Omental fat pad (tissue), 4 donors: ENCODE data around the genes MMP10, DCUN1D5, CASP5, GUCY1A2 and FDX1.

- PRO-cap, result no peak
- RAMPAGE, long total RNA, 4 experiments, result no peak in any of the 4 experiments
Observed at GRCh38 chr11:102780409-102780947, at the start of gene MMP10. MMP10 (minus strand) TSS chr11:102780628.

GRCh38 chr11:102792583-102792860 lies 5.4 kb downstream of the MMP1 start:
- PRO-cap, result no peak
- RAMPAGE, long total RNA, 4 experiments, result no peak in any of the 4 experiments

DNA sequence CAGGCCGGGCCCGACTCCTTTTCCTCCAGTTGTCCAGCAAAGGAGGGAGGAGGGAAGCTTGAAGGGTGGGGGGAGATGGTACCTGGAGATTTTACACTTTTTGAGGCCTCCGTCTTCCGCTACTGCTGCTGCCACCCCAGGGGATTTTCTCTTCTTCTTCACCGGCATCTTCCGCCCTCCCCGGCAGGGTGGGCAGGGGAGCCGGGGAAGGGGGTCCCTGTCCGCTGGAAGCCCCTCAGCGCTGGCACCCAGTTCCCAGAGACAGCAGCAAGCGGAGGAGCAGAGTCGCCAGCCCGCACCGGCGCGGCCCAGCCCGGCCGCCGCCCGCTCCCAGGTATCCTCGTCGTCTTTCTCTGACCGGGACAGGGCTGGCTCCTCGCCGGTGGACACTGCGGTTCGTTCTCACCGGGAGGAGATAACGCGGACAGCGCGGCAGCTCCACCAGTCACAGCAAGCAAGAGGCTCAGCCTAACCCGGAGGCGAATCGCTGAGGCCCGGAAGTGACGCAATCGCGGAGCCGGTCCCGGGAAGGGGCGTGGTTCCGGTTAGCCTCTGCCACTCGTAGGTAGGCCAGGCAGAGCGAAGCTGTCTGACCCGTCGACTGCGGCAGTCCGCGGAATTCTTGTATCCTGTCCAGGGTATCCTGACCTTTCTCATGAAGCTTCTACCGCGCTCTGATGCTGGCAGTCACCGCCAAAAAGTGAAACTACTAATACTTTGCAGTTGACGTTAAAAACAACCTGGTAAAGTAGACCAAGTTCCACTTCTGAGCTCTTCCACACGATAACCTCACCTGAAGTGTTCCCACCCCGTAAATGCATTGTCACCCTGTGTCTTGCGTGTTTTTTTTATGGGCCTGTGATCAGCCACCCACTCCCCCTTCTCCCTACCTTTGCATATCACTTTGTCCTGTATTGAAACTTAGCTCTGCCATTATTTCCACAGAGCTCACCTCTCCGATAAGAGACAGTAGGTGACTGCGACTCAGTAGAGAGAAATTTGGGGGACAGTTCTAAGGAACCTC lies at the start of gene DCUN1D5:
Gene DCUN1D5 (minus strand): TSS at position 456 of the 1,024 bp plus-strand sequence.
- PRO-cap, result bidirectional peak, plus-strand start at position 555 of the sequence, minus-strand start at position 342 of the sequence
- RAMPAGE, long total RNA, 4 experiments, result start-site peak on the minus strand in 3 of 4 experiments, centred at positions 411 to 431 of the sequence, 146 to 1,151 reads per replicate

DNA sequence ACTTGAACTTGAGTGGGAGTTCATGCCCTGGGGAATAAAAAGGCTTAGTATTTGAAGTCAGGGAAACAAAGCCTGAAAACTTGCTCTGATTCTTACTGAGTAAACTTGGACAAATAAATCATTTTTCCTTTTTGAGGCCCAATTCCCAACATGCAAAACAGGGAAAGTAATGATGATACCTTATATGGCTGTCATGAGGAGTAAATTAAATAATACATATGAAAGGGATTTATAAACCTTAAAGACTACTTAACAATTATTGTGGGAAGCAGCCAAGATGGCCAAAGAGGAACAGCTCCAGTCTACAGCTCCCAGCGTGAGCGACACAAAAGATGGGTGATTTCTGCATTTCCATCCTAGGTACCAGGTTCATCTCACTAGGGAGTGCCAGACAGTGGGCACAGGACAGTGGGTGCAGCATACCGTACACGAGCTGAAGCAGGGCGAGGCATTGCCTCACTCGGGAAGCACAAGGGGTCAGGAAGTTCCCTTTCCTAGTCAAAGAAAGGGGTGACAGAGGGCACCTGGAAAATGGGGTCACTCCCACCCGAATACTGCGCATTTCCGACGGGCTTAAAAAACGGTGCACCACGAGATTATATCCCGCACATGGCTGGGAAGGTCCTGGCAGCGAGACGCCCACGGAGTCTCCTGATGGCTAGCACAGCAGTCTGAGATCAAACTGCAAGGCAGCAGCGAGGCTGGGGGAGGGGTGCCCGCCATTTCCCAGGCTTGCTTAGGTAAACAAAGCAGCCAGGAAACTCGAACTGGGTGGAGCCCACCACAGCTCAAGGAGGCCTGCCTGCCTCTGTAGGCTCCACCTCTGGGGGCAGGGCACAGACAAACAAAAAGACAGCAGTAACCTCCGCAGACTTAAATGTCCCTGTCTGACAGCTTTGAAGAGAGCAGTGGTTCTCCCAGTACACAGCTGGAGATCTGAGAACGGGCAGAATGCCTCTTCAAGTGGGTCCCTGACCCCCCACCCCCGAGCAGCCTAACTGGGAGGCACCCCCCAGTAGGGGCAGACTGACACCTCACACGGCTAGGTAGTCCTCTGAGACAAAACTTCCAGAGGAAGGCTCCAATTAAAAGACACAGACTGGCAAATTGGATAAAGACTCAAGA lies 297.4 kb upstream of the DDI1 start:
- PRO-cap, result no peak
- RAMPAGE, long total RNA, 4 experiments, result no peak in any of the 4 experiments

DNA sequence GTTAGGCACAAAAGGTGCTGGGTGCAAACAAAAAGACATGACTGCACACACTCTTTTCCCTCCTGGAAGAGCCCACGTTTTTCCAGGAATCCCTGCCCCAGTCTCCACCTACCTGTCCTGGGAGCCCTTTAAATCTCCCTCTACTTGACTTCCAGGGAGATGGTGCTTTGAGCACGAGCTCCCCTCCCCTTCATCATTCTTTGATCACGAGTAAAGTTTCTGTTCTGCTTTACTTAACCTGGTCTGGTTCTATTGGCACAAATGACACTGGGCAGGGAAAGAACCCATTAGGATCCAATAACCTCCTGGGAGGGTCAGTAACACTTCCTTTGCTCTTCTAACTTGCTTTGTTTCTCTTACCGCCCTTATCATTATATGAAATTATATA lies 137.5 kb upstream of the DDI1 start:
- PRO-cap, result no peak
- RAMPAGE, long total RNA, 4 experiments, result no peak in any of the 4 experiments

GRCh38 chr11:104970573-104970903 lies 2.2 kb upstream of the CASP4 start:
- PRO-cap, result no peak
- RAMPAGE, long total RNA, 4 experiments, result no peak in any of the 4 experiments

GRCh38 chr11:105022856-105023494 lies at the start of gene CASP5:
CASP5 (minus strand) TSS chr11:105023168.
- PRO-cap, result no peak
- RAMPAGE, long total RNA, 4 experiments, result start-site peak on the minus strand in 2 of 4 experiments, at chr11:105023155-105023186 at its widest, 6 to 7 reads per replicate

DNA sequence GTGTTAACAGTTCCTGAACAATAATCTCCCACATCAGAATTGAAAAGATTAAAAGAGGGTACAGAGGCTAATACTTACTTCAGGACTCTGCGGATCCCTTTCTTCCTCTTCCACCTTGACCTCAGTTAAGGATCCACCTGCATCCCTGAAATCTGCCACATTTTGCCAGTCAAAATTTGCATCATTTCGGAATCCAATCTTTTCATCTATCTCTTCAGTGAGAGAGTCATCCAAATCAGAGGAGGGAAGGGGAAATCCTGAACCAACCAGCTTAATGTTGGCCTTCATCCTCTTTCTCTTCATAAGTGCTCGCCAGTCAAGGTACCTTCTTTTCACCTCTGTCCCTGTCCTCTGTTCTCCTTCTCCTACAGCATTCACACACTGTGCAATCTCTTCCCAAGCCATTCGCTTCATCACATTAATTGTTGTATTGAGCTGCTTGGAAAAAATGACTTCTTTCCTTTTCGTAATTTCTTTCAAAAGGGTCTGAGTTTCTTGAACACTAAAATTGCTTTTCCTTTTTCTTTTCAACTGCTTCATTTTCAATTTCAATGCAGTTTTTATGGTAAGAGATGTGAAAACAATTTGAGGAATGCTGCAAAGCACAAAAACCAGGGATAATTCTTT lies 11.5 kb downstream of the MSANTD4 start:
- PRO-cap, result no peak
- RAMPAGE, long total RNA, 4 experiments, result no peak in any of the 4 experiments

DNA sequence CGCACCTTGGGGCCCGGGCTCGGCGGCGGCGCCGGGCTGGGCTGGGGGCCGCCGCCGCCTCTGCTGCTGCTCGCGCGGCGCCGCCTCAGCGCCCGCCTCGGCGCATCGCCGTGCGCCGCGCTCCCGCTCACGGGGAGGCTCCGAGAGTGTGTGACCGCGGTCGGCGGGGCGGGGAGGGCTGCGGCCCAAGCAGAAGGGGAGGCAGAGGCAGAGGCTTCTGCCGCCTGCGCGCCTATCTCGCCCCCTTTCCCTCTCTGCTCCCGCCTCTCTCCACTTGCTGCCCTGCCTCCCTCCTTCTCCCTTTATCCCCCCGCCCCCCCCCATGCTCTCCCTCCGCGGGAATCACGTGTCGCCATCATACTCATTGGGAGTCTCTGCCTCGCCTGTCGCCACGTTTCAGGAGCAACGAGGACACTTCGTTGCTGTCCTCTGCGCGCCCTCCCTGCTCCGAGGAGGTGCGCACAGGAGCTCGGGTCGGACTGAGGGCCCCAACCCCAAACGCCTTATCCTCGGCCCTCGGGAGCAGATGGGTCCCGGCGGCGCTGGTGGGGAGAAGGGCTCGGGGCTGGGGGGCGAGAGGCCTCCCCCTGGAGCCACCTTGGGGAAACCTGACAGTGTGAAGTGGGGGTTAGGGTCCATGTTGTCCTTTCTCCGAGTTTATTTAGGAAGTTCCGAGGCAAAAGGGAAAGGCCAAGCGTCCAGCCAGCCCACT lies at the start of gene GUCY1A2:
Gene GUCY1A2 (minus strand): TSS at position 219 of the 712 bp plus-strand sequence.
- PRO-cap, result no peak
- RAMPAGE, long total RNA, 4 experiments, result no peak in any of the 4 experiments

DNA sequence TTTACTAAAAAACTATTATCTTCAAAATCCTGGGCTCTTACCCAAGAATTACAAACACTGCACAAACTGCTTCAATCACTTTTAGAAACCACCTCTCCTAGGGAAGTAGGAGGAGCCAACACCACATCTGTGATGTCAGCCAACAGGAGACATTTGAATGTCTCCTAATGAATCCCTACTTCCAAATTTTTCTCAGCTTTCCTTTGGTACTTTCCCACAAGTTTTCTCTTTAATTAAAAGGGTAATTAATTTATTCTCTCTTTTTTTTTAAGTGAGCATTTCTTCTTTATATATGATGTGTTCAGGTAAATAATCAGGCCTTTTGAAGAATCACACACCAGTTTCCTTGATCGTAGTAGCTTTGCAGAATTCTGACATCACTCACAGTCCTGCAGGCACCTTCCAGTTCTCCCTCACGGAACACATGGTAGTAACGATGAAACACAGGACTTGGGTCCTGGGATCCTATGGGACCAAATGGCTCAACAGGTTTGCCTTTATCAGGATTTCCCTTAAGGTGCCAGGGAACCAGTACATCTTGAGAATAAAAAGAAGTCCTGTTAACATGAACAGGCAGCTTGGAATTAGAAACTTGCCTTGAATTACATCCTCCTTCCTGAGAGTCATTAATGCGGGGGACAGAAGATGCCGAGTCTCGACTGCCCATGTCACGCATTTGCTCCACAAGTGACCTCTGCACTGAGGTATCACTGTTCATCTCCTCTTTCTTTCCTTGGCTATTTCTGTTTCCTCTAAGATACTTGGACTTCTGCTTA lies 46.9 kb upstream of the CWF19L2 start:
- PRO-cap, result no peak
- RAMPAGE, long total RNA, 4 experiments, result no peak in any of the 4 experiments

DNA sequence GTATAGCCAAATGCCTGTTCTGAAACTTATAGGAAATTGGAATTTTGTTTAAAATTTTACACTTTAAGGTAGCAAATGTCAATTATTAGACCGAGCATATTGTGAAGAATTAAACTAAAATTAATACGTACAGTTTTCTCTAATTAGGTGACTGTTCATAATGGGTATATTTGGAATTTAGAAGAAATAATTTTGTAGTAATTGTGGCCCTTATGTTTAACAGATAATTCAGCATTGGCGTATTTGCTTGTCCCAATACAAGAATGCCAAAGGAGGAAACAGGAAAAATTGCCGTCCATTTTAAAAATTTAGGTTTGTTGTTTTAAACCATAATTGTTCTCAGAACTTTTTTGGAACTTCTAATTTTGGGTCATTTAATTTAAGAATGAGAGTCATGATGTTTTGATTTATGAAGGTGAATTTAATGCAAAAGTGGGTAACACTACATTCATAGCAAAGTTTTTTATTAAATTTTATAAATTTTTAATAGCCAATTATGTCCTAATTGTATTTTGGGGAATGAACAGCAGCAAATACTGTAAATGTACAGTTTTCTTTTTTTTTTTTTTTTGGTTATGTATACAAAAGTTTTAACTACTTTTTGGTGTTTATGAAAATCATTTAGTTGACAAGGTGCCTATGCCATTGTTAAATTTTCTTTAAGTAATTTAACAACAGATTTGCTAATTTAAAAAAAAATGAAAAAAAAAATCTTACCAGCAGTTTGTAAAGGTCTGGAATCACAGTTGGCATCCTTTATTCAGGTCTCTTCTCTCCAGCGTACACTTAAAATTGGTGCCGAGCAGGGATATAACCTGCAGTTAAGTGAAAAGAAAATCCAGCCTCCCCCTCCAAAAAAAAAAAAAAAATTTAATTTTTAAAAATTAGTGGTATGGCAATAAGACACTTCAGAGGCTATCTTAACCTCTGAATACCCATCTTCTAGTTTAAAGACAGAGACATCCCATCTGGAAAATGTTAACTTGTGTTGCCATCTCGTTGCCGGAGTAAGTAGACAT lies 15.1 kb upstream of the ACAT1 start:
- PRO-cap, result no peak
- RAMPAGE, long total RNA, 4 experiments, result no peak in any of the 4 experiments

DNA sequence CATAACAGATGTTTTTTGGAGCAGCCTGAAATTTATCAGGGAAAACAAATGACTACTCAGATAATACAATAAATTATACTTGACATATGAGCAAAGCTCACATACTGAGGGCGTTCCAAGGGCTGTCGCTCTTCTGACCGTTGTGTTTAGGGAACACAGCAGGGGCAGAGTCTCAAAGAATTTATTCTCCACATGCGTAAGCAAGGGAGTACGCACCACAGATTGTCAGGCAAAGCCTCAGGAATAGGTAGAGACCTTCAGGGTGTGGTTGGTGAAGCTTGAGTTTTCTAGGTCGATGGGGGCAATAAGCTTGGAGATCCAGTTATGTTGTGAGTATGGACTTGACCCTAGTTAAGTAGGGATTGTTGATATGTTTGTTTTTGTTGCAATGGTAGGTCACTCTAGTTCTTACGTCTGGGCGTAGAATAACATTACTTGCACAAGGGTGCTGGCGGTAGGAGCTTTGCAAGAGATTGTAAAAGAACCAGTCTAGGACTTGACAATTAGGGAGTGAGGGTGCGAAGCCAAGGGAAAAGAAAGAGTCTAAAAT lies 860 bp downstream of the ACAT1 start:
- PRO-cap, result no peak
- RAMPAGE, long total RNA, 4 experiments, result no peak in any of the 4 experiments

- PRO-cap, result unidirectional peak, plus-strand start at chr11:108497844
- RAMPAGE, long total RNA, 4 experiments, result no peak in any of the 4 experiments
Observed at GRCh38 chr11:108497295-108497956, 758 bp downstream of the POGLUT3 start.

- PRO-cap, result no peak
- RAMPAGE, long total RNA, 4 experiments, result no peak in any of the 4 experiments
Observed at GRCh38 chr11:110093632-110094088, 468 bp downstream of the ZC3H12C start.

DNA sequence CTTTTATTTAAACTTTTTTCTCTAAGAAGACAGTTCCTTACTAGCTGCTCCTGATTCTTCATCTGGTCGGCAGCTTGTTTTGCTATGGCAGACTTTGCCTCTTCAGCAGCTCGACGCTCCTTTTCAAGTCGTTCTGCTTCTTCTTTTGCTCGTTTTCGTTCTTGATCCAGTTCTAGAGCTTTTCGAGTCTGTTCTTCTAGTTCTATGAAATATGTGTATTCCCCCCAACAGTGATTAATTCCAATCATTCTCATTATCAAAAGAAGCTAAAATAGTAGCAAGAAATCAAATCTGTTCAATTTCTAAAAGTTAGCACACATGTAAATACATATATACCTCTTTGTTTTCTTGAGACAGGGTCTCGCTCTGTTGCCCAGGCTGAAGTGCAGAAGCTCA lies 59.0 kb downstream of the RDX start:
- PRO-cap, result no peak
- RAMPAGE, long total RNA, 4 experiments, result no peak in any of the 4 experiments

DNA sequence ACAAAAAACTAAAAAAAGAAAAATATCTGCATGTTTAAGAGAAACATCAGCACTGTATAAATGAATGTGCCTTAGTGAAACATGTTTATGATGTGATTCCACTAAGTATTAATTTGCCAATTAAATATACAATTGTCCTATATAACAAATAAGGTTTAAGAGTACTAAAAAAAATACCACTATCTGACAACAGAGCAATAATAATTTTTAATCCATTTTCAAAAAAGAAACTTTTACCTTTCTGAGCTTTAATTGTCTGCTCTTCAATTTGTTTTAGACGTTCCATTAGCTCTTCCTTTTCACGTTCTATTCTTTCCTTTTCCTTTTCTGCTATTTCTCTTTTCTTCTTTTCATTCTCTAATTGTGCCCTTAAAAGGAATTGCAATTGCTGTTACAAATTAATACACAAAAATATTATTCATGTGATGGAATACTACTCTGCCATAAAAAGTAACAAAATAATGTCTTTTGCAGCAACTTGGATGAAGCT lies 48.9 kb downstream of the RDX start:
- PRO-cap, result no peak
- RAMPAGE, long total RNA, 4 experiments, result no peak in any of the 4 experiments

DNA sequence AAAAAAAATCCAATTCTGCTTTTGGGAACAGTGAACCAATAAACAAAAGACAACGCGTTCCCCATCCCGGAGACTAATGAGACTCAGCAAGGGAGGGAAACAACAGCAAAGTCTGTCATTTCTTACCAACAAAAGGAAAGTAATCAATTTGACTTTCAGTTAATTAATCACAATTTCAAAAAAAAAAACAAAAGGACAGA lies 2.0 kb downstream of the RDX start:
- PRO-cap, result no peak
- RAMPAGE, long total RNA, 4 experiments, result no peak in any of the 4 experiments

DNA sequence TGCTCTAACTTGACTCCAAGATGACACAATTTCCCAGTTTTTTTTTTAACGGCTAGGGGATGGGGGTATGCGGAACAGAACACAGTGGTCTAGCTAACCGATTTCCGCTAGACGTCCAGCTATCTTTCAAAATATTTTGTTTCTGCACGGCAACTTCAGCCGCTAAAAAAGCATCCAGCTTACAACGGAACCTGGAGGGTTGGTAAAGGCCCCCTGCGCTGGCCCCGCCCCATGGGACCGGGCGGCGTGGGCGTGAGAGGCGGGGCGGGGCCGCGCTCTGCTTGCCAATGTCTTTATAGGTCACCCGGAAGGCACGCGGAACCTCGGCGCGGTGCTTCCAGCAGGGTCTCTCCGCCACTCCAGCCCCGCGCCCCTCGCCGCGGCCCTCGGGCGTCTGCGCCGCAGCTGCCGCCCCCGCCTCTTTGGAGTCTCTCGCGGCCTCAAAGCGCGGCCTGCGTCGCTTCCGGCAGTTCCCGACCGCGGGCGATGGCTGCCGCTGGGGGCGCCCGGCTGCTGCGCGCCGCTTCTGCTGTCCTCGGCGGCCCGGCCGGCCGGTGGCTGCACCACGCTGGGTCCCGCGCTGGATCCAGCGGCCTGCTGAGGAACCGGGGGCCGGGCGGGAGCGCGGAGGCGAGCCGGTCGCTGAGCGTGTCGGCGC lies at the start of gene FDX1:
Gene FDX1 (plus strand): TSS at position 314 of the 658 bp plus-strand sequence.
- PRO-cap, result no peak
- RAMPAGE, long total RNA, 4 experiments, result no peak in any of the 4 experiments

GRCh38 chr11:111304631-111305812 lies 6.7 kb downstream of the POU2AF3 start:
- PRO-cap, result no peak
- RAMPAGE, long total RNA, 4 experiments, result no peak in any of the 4 experiments

DNA sequence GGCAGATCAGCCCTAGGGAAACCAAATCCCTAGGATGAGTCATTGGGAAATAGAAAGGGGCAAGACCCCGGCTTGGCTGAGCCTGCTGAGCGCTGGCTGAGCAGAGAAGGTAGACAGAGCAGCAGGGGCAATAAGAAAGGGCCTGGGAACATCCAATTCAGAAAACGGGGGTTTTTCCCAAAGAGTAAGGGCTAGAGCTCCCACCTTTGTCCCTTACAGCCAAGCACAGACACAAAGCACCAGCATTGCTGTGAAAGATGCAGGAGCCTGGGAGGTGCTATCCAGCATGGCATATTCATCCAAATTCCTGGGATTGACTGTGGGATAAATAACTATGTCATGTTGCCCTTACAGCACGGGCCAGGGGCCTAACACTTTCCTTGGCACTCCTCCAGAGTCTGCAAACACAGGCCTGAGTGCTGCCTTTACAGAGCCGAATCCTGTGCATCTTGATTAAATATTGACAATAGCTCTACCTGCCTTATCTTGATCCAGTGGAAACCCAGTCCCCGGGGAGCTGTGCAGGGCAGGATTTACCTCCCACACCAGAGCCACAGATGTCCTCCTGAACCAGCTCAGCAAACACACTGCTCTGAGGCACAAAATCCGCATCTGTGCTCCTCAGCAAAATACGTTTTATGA lies 36.2 kb downstream of the POU2AF3 start:
- PRO-cap, result no peak
- RAMPAGE, long total RNA, 4 experiments, result no peak in any of the 4 experiments